Osteocyte (in vitro differentiated cells): ENCODE measurements around a stretch of chr10.

GRCh38 chr10:112338883-112339329 lies 35.0 kb upstream of the ACSL5 start:
- PRO-cap = no peak

DNA sequence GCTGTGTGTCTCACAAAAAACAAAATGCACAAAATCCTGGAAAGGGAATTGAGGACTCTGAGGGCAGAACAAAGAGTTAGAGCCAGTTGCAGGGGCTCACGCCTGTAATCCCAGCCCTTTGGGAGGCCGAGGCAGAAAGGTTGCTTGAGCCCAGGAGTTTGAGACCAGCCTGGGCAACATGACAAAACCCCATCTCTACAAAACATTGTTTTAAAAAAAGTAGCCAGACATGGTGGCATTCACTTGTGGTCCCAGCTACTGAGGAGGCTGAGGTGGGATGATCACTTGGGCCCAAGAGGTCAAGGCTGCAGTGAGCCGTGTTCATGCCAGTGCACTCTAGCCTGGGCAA lies 205.3 kb downstream of the VTI1A start:
- PRO-cap = no peak

DNA sequence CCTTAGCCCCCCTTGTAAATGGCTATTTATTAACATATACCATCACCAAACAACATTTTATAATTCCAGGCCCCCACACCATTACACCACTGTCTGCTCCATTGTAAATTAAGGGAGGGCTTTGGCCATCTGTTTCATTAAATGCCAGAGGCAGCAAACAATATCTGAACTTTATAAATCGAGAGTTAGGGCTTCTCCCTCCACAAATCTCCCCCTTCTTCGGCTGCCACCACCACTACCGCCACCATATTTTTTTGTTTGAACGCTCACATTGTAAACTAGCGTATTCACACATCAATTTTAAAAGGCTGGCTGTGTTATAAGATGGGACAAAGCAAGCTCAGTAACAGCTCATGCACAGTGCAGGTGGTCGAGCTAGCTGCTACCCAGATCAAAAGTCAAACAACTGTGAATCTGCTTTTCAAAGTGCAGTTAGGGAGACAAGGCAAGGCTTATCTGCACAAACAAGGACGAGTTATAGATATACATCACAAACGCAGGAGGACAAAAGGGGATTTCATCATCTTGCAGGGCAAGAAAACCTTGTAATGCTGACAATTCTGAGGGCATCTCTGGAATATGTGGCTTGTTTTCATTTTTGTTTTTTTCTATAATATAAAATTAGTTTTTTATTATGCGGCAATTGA lies 231.5 kb downstream of the VTI1A start:
- PRO-cap = no peak

DNA sequence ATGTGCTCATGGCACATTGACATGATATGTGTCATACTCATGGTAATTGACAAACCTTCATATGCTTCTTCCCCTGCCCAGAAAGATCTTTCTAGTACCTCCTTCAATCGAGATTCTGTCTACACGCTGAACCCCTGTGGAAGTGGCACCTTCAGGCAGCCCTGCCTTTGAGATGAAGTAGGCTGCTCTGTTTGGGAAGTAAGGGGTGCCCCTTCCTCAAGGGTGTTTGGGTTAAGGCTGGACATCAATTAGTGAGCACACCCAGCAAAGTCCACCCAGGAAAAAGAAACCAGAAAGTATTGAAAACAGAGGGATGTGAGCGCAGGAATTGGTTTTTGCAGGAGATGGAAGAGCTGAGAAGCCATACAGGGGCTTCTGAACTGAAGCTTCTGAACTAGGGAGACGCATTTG lies 98.7 kb upstream of the TCF7L2 start:
- PRO-cap = no peak

- PRO-cap = no peak
Observed at GRCh38 chr10:112913808-112914282, 36.2 kb upstream of the TCF7L2 start.

DNA sequence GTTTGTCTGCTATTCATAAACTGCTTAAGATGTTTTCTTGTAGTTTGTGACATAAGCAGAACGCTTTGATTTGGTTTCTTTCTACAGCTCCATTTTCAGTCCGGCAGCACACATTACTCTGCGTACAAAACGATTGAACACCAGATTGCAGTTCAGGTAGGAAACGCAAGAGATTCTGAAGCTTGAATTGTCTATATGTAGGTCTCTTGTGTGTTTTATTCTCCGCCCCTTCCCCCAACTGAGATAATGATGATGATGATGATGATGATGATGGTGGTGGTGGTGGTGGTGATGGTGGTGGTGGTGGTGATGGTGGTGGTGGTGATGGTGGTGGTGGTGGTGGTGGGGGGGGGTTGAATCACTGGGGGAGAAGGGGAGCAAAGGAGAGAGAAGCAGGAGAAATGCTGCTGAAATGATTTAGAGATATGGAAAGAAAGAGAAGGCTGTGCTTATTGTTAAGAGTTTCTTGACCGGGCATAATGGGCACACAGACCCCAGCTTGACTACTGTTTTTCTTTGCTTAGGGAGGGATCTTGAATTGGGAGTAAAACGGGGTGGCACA lies 14.5 kb downstream of the TCF7L2 start:
- PRO-cap = no peak

GRCh38 chr10:113020483-113021222 lies 70.6 kb downstream of the TCF7L2 start:
- PRO-cap = no peak

DNA sequence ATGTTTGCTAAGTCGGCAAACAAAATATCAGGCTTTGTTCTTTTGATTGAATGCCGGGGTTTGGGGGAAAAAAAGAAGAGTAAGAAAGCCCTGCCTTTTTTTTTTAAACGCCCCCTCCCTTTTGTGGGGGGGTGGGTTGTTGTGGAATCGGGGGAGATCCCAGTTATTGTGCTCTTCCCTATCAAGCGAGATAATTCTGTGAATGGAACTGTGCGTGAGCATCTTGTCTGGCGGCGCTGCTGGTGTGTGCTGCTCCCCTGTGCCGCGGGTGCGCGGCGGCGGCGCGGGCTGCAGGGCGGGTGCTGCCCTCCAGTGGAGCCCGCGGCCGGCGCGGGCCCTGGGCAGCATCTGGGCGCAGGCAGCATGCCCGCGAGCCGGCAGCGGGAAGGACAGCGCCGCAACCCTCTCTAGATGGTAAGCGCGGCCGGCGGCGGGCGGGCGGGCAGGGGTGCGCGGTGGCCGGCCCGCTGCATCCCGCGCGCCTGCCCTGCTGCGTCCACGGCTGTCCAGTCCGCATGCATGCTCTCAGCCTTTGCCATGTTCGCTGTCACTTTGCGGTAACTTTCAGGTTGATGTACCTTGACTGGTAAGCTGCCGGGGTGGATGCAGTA lies 176.5 kb downstream of the TCF7L2 start:
- PRO-cap = no peak

DNA sequence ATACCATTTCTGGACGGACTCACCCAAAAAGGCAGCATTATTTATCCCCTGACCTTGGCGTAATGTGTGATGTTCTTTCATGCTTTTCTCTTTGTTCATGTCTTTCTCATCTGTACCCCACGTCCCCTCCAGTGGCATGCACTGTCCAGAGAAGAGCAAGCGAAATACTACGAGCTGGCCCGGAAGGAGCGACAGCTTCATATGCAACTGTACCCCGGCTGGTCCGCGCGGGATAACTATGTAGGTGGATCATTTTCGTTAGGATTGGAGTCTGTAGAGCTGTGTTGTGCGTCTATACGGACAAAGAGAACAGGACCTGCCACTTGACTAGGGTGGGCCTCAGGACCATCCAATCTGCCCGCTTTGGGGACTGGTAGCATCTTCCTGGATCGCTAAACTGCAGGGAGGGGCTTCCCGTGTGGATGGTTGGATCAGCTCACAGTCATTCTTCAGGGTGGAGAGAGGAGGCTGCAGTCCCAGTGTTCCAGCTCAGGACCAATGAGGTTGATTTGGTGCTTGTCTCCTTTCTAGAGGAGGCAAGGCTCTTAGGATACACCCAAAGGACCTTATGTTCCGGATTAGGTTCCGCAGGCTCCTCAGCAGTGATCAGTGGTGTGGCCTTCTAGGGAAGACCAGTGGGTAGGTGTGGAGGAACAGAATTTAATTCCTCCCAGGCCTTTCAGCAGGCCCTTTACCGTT lies 202.3 kb downstream of the TCF7L2 start:
- PRO-cap = no peak

DNA sequence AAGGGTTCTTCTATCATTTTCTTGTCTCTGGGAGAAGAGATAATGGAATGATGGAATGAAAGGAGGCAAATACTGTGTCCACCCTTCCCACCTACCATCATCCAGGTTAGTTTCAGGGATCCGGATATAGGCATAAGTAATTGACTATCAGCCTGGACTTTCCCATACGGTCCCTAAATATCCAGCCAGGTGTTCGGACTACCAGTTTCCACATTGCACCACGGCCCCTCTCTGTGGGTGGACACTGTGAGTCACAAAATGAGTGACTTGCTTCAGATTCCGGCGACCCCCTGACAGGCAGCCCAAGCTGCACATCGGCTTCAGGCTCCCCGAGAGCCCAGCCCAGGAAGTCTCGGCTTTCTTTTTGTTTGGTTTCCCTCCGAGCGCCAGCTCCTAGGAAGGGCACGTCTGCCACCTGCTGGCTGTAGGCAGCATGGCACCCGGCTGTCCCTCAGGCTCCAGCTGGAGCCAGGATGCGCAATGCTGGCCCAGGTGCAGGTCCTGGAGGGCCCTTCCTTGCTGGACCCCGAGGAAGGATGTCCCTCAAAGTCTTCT lies 10.5 kb downstream of the HABP2 start:
- PRO-cap = no peak

DNA sequence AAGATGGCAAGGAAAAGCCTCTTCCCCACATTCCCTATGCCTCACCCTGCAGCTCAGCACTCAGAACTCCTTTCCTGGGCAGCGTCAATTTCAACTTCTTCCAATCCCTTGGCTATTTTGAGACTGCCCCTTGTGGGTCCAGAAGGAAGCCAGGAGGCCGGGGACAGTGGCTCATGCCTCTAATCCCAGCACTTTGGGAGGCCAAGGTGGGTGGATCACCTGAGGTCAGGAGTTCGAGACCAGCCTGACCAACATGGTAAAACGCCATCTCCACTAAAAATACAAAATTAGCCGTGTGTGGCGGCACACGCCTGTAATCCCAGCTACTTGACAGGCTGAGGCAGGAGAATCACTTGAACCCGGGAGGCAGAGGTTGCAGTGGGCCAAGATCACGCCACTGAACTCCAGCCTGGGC lies 2.3 kb upstream of the ADRB1 start:
- PRO-cap = no peak

GRCh38 chr10:114046106-114046804 lies 2.6 kb downstream of the ADRB1 start:
- PRO-cap = no peak

DNA sequence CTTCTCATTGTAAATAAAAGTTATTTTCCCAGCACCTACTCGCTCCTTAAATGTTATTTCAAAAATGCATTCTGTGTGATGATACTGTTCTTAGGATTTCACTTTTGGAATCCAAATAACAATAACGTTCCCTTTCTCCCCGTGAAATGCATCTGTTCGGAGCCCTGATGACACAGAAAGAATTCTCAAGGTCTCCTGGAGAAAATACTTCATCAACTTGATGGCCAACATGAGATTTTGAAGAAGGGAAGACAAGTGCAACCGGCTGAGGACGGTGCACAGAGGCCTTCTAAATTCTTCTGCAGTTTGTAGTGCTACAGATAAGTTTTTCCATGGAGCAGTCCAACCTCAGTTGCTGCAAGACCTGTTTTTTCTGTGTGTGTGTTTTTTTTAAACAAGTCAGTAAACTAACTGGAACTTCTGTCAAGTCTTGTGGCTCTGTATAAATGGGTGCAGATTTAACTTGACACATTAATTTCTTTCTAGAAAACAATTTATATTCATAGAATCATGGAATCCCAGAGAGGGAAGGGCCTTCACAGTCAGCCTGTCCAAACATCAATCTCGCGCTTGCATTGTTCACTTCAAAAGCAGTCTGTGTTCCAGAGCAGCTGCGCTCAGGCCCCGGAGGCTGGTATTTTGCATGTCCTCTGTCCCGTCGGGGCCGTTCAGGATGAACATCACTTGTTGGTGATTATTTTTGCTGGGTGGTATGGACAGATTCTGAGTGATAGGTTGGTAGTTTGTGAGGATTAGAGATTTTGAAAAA lies 23.0 kb downstream of the ADRB1 start:
- PRO-cap = no peak

GRCh38 chr10:114349931-114350287 lies 54.4 kb downstream of the AFAP1L2 start:
- PRO-cap = no peak

GRCh38 chr10:114404831-114405538 lies 683 bp upstream of the AFAP1L2 start:
- PRO-cap = no peak

DNA sequence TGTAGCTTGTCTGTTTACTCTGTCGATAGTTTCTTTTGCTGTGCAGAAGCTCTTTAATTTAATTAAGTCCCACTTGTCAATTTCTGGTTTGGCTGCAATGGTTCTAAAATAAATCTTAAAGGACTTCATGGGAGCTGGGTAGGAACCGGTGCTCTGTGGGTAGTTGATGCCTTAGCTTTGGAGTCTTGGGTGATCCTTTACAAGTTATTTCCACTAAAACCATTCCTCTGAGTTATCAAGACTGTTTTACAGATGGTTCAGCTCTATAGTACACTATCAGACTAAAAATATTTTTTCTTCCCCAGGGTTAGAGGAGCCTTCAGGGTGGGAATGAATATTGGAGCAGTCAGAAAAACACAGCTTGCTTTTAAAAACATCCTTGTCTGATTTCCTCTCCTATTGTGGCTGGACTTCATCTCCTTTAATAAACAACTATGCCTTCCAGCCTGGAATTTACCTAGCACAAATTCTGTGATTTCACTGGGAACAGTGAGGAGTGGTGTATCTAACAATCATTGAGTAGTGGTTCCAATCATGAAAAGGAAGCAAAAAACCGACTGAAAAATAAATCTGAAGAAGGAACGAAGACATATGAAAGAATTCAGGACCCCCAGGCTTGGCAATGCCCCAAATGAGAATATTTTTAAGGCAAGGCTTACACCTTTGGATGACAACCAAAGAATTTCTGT lies 102.6 kb upstream of the AFAP1L2 start:
- PRO-cap = no peak

- PRO-cap = no peak
Observed at GRCh38 chr10:114576789-114577584, 81.1 kb downstream of the ABLIM1 start.

GRCh38 chr10:114714094-114714861 lies 56.2 kb upstream of the ABLIM1 start:
- PRO-cap = no peak

GRCh38 chr10:114767158-114767573 lies 54.4 kb upstream of the FHIP2A start:
- PRO-cap = no peak

DNA sequence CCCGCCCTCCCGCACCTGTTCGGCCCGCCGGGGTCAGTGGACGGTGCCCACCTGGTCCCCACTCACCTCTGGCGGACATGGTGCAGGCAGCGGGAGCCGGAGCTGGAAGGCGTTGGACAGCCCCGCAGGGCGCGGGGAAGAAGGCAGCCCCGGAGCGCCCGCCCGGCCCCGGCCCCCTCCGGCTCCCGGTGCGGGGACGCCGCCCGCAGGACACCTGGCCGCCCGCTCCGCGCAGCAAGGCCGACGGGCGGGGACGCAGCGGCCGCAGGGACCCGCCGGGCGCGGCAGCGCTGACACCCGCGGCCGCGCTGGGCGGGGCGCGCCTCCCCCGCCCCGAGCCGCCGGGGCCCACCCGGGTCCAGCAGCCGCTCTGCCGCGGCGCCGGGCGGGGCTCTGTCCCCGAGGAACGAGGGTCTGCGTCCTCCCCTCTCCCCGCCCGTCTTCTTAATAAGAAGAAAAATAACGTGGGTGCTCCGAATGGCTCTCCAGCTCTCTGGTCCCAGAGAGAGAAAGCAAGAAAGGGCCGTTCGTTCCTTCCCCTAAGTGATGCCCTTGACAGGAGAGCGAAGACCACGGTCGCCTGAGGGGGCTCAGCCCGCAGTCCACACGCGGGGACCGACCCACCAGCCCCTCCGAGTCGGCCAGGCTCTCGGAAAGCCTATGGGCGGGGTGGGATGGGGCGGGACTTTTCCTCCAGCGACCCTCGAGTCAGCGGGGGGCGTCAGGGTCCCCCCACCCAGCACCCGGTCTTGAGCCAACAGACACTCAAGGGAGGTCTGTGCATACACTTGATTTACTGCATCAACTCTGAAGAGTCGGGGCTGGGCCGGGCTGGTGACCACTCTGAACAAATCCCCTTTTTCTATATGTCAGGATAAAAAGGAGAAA lies 53.3 kb upstream of the FHIP2A start:
- PRO-cap = no peak